ENCODE measurements around a stretch of chr2.

- PRO-cap, 8 experiments, result no peak in any of the 8 experiments
These were observed 38.8 kb downstream of the SOCS5 start for GRCh38 chr2:46737881-46738373.

DNA sequence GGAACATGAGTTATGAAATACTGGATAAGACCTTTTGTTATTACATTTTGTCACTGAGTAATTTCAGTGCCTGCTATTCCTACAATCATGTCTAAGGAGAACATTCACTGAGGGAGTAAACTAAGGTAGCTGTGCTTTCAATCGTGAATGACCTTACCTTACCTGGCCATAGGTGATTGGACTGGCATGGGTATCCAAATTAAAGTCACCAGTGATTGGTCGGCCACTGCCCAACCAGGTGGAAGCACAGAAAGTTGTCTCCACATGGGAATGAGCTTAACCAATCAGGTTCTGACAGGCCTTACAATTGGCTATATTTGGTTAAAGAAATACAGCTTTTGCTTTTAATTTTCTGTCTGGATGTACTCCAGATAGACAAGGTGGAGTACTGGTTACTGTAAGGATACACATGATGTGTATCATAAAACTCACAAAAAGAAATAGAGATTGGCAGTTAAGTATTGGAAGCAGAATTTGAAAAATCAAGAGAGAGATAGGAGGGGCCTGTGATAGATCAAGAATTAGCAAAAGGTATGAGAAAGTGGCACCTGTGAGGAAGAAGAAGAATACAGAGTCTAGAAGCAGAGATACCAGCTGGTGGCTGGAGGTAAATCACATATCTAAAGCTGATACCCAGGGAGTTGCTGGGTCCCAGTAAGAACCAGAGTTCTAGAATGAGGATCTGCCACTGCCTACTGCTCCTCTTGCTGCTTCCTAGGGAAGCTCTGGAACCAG, 41.1 kb downstream of the SOCS5 start:
- PRO-cap, 8 experiments, result no peak in any of the 8 experiments

DNA sequence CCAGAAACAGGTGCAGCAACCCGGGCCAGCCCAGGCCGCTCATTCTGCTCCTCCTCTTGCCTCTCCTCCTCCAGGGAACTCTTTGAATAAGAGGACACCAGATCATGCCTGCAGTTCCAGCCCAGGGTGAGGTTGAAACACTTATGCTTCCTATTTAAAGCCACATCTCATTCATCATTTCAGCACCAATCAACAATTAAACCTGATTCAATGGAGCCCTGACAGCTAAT, 97.6 kb downstream of the MCFD2 start:
- PRO-cap, 8 experiments, result no peak in any of the 8 experiments

DNA sequence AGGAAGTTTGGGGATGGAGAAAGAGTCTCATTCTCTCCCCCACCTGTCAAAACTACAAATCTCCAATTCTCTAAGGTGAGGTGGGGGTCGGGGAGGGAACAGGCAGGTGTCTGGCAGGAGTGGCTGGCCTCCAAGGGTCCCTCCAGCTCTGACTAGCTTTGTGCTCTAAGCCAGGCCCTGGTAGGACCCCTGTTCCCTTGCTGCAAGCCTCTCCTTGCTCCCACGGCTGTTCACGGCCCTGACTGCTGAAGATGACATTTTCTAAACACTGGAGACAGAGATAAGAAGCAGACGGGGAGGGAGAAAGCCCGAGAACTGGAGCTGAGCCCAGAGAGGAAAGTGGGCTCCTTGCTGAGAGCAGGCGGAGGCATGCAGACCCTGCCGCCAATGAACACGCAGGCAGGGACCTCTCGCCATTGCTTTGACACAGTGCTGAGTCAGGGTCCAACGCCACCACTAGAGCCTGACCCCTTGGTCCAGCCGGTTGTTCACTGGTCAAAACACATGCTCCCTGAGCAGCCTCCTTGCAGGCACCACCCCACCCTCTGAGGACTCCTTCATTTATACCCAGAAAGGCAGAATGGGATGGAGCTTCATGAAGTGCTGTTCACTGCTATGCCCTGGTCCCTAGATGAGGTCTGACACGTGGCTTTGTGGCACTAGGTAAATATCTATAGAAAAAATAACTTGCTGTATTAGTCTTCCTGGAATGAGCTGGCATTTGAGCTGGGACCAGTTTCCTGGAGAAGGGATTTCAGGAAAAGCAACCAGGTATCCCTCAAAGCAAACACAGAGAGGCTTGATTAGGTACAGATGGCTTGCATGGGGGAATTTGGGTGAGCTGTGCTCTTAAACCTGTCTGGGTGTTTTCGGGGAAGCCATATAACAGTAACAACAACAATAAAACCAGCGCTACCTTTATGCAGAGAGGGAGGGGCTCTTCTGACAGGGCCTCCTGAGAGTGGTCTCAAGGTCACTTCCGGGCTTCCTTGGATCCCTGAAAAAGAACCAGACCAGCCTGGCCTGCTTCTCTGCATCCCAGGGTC, 65.7 kb downstream of the MCFD2 start:
- PRO-cap, 8 experiments, result no peak in any of the 8 experiments

- PRO-cap, 8 experiments, result no peak in any of the 8 experiments
These were observed 53.6 kb downstream of the MCFD2 start for GRCh38 chr2:46861959-46862466.

DNA sequence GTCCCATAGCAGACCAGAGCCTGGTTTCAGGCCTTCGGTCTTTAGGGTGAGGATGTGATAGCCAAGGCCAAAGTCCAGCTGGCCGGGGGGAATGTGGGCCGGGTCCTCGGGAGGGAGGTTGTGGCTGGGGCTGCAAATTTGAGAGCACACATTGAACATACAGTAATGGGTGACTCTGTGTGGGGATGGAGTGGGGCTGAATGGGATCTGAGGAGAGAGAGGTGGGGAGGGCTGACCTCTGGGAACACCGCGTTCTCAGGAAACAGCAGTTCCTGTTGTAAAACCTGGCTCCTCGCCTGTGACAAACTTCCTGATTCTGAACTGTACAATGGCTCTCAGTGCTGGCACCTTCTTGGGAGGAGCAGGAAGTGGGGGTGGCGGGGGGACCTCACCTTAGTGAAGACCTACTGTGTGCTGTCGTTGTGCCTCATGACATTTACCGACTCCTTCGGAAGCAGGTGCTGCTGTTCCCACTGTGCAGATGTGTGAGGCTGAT, 48.8 kb downstream of the MCFD2 start:
- PRO-cap, 8 experiments, result no peak in any of the 8 experiments

DNA sequence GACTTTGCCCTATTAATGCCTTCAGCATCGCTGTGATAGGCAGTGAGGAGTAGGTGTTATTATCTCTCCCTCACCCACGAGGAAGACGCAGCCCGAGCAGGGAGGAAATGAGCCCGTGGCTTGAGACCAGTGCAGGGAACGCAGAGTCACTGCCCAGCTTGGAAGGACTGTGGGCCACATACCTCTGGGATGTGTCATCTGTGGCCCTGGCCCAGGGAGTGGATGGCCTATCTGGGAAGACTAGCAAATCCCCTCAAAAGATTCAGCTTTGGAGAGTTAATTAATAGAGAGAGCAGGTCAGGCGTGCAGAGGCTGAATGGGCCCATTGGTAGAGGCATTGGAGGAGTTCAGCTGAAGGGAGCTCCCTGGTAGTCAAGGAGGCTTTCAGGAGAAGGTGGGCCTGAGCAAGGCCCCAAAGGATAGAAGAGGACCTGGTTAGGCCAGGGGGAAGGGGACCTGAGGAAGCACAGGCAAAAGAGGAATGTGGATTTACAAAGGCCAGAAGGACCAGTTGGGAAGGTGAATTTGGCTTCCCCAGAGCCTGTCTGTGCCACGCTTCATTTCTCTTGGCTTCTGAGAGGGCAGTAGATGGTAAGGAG, 14.2 kb downstream of the TTC7A start:
- PRO-cap, 8 experiments, result peak in 3 of 8 experiments; most common plus-strand start position 289 of the sequence (in 2)

- PRO-cap, 8 experiments, result peak in 1 of 8 experiments; most common plus-strand start chr2:46994675 (in 1)
These were observed 53.2 kb downstream of the TTC7A start for GRCh38 chr2:46994026-46994906.

DNA sequence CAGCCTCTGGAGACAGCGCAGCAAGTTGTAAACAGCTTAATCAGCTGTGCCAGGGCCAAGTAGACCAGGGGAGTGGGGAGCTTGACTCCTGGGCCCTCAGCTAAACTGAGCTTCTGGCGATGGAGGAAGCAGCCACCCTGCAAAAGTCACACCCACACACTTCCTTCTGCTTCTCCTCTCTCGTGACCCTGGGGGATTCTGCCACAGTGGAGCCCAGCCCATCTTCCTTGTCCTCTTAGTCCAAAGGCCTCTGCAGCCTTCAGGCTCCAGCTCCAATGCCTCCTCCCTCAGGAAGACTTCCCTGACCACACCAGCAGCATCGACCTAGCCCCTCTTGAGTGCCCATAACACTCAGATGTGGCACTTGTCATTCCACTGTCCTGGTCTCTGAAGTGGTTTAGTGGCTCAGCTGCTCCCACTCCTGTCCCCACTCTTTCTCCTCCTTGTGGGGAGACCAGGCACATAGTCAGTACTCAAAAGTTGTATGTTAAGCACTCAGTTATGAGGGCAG, 97.5 kb downstream of the STPG4 start:
- PRO-cap, 8 experiments, result peak in 6 of 8 experiments; most common plus-strand start position 106 of the sequence (in 2); most common minus-strand start position 107 of the sequence (in 6)

DNA sequence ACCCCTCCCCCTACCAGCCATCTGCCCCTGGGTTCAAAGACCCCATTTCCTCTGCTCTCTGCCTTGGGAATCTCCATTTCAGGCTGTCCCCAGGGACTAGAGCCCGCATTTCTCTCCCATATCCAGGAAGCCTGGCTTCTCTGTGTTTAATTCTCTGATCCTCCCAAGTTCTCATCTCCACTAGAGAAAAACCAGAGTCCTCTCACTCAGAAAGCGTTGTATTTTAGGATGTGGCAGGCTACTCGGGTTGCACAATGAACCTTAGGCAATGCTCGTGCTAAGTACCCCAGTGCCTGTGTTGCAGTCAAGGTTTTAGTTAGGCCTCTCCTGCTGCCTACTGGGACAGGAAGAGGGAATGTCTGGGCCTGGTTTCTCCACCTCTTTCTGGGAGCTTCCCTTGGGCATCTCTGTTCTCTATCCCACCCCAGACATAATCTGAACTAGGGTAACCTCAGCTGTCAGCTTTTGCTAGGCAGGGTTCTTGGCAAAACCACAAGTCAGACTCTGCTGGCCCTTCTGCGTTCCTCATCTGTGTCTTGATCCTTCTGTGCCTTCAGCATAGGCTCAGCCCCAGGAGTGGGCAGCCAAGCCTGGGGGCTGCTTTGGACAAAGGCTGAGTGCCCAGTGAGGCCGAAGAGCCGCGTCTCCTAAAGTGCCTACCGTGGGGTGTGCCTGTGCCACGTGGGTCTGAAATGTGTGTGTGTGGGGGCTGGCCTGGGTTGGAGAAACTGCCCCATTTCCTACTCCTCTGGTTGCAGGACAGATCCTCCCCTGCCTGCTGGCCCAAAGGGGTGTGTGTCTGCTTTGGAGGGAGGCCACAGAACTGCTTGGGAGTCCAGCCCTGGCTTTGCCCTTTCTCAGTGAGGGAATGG, 96.8 kb downstream of the STPG4 start:
- PRO-cap, 8 experiments, result peak in 1 of 8 experiments; most common minus-strand start position 182 of the sequence (in 1)

DNA sequence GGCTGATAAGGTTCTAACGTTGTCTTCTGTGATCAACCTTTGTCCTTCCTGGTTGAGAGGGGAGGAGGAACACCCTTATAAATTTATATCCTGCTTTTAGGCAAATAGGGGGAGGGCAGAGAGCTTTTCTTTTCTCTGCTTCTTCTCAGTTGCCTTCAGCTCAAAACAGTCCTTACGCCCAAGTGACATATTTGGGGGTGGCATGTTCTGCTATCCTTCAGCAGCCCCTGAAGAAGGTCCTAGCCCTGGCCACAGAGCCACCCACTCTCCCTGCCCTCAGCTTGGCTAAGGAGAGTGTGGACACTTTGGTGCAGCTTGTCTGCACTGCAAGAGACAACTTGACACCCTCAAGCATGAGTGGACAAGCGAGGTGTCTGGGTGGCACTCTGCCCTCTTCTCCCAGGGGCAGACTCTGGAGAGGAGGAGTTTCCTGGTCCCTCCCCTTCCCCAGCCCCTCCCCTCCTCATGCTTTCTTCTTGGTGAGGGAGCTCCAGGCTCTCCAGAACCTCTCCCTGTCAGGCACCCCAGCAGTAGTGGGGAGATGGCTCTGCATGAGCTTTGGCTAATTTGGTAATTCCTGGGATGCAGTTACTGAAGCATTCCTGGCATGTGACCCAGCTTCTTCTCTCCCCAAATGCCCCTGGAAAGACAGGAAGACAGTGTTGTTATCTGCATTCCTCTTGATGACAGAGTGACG, 89.5 kb downstream of the STPG4 start:
- PRO-cap, 8 experiments, result no peak in any of the 8 experiments

- PRO-cap, 8 experiments, result peak in 2 of 8 experiments; most common plus-strand start chr2:47071720 (in 1); most common minus-strand start chr2:47071290 (in 1)
These were observed 83.9 kb downstream of the STPG4 start for GRCh38 chr2:47071008-47071863.

DNA sequence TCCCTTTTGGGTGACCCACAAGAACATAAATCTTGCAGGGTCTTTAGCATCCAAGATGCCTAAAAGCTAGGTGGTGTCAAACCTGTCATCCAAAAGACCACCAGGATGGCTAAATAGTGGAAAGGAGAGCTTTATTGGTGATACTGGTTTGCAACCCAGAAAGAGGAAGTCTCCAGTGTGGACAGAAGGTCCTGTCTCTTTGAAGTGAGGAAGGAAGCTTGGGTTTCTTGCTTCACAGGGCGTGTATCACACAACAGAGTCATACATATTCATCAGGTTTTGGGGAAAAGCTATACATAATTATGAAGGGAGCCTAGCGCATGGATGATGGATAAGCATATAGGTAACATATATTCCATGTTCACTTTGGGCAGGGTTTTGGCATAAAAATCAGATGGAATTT, 68.5 kb upstream of the EPCAM start:
- PRO-cap, 8 experiments, result no peak in any of the 8 experiments

DNA sequence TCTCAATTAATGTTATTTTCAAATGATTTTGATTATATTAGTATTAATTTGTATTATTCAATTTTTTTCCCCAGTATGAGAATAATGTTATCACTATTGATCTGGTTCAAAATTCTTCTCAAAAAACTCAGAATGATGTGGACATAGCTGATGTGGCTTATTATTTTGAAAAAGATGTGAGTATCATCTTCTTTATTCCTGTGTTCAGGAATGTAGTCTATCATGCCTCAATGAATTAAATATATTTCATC, 9.7 kb downstream of the EPCAM start:
- PRO-cap, 8 experiments, result no peak in any of the 8 experiments

- PRO-cap, 8 experiments, result no peak in any of the 8 experiments
These were observed 84.2 kb upstream of the KCNK12 start for GRCh38 chr2:47654520-47655783.

DNA sequence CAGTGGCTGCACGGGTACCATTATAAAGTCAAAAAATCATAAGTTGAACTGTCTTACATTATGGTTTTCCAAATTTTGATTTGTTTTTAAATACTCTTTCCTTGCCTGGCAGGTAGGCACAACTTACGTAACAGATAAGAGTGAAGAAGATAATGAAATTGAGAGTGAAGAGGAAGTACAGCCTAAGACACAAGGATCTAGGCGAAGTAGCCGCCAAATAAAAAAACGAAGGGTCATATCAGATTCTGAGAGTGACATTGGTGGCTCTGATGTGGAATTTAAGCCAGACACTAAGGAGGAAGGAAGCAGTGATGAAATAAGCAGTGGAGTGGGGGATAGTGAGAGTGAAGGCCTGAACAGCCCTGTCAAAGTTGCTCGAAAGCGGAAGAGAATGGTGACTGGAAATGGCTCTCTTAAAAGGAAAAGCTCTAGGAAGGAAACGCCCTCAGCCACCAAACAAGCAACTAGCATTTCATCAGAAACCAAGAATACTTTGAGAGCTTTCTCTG, 15.6 kb downstream of the MSH6 start:
- PRO-cap, 8 experiments, result no peak in any of the 8 experiments

DNA sequence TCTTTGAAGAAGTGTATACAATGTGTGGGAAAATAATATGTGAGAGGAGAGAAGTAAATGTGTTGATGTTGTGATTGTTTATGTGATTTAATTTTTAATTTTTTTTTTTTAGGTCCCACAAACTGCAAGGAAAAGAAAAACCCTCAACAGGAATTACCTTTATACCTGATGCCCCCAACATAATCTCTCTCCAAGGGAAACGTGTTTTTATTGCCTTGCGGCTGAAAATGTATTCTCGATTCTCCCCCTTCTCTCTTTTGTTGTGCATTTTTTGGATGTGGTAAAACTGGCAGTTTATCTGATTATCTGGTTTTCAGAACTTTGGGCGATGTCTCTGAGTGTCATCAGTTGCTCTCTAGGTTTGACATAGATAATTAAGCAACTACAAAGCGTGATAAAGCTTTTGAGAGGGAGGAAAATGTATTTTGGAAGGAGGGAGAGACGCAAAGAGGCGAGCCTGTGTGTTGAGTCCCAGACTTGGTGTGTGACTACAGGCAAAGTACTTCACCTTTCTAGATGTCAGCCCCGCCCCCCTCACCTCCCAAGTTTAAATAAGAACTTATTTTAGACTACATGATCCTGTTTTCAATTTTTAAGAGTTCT, 1.0 kb upstream of the FBXO11 start:
- PRO-cap, 8 experiments, result peak in 2 of 8 experiments; most common plus-strand start position 423 of the sequence (in 2); most common minus-strand start position 255 of the sequence (in 1)

- PRO-cap, 8 experiments, result no peak in any of the 8 experiments
These were observed 160.4 kb upstream of the FOXN2 start for GRCh38 chr2:48154111-48154469.

DNA sequence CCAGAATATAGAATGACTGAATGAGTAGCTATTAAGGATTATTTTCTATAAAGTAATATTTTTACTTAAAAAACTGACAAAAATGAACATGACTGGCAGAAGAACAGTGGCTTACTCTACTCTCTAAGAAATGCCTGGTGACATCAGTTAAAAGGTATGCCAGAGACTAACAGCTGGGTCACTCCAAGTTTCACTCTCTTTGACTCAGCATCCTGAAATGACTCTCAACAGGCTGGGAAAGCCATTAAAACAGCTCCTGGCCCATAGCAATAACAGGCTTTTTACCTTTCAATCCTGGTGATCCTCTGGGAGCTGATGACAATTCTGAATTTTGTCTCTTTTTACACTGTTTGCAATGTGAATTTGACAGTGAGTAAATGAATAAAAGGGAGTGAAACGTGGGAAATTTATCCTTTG, 65.9 kb upstream of the FOXN2 start:
- PRO-cap, 8 experiments, result no peak in any of the 8 experiments

DNA sequence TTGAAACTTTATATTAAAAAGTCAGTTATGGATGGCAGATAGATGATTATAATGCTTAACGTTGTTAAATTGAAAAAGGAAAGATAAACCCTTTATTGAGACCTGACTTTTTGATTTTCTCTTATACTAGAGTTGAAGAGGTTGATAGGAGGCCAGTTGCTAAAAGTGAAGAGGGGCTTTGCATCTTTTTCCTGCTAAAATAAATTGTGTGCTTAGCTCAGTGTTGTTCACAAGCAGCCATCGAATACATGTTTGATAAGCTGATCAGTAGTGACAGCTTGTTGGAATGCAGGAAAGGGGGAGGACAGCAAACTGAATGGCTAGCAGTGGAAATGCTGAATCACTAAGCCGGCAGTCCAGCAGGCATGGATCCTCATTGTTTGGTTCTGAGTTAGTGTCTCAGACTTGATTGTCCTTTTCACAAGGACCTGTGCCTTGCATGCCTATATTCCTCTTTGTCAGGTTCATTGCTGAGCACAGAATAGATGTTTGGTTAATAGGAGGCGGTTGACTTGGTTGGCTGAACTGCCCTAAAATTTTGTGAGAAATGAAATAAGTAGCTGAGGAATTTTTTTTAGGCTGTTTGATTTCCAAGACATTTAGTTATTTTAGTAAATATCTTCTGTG, 21.6 kb upstream of the STON1 start:
- PRO-cap, 8 experiments, result no peak in any of the 8 experiments